Mammary epithelial cell (primary cell): ENCODE measurements around the gene RNF166.

DNA sequence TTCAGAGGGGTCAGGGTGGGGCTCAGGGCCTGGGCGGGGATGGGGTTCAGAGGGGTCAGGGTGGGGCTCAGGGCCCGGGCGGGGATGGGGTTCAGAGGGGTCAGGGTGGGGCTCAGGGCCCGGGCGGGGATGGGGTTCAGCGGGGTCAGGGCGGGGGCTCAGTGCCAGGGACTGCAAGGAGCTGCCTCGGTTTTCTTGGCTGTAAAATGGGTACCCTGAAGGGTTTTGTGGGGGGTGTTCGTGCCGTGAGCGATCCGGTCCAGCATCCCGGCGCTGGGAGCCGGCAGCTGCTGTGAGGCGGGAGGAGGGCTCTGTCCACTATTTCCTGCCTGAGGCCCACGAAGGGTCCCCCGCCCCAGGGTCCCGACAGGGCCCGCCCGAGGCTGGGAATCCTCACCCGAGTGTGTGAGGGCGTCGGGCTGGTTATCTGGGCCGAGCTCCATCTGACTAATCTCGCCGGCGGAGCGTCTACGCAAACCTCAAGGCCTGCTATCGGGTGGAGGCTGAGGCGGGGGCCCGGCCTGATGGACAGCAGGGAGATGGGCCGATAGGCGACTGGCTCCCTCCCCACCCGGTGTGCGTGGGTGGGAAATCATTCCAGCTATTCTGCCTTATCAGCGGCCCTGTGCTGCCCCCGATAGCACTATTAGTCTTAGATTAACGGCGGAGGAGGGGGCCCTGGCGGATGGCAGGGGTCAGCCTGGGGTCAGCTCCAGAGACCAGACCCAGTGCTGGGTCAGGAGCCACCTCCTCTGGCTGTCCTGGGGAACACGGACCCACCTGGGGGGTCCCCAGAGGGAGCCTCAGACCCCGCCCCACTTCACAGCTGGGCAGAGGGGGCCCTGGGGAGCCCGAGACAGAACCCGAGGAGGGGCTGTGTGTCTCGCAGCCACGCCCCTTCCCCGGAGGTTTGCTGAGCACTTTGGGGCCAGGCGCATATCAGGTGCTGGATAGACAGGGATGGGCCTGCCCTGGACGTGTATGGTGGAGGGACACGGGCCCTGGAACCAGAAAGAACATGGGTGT lies 44.6 kb downstream of the ZFPM1 start:
- CAGE, long polyA plus RNA, result no peak
- RRBS, result 93% methylated on average over 10 of the region's 52 CpGs

DNA sequence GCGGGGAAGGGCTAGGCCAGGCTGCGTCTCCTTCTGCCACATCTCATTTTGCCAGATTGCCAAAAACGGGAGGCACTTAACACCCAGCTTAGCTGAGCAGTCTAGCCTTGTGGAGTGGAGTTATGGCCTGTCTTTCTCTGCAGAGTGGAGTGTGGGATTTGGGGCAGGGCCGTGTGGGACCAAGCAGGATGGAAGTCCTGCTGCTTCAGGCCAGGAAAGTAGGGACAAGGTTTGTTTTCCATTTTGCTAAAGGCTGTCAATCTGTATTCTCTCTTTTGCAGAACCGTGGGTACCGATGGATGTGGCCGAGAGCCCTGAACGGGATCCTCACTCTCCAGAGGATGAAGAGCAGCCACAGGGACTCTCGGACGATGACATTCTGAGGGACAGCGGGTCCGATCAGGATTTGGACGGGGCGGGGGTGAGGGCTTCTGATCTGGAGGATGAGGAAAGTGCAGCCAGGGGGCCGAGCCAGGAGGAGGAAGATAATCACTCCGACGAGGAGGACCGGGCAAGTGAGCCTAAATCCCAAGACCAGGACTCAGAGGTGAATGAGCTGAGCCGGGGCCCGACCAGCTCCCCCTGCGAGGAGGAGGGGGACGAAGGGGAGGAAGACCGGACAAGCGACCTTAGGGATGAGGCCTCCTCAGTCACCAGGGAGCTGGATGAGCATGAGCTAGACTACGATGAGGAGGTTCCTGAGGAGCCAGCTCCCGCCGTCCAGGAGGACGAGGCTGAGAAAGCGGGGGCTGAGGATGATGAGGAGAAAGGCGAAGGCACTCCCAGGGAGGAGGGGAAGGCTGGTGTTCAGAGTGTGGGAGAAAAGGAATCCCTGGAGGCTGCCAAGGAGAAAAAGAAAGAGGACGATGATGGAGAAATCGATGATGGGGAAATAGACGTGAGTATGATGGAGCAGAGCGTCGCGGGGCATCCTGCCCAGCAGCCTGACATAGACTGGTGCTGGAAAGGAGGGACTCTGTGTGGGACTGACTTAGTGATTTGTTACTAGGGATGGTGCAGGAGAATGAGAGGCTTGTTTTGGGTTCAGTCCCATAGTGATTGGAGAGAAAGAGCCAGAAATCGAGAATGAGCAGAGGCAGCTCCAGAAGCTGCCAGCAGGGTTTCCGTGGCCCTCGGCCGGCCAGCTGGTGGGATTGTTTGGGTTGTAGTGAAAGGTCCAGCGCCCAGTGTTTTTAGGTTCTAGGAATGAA lies 7.0 kb downstream of the ZC3H18 start:
- CAGE, long polyA plus RNA, result no peak
- RRBS, result 89% methylated on average over 4 of the region's 41 CpGs

- CAGE, long polyA plus RNA, result no peak
- RRBS, result no CpG with 5 or more reads among the region's 10 CpGs
Observed at GRCh38 chr16:88599020-88599651, 28.9 kb downstream of the ZC3H18 start.

- CAGE, long polyA plus RNA, result no peak
- RRBS, result no CpG with 5 or more reads among the region's 16 CpGs
Observed at GRCh38 chr16:88641924-88642582, 3.7 kb downstream of the IL17C start.

GRCh38 chr16:88662180-88662682 lies 660 bp downstream of the MVD start:
- CAGE, long polyA plus RNA, result no peak
- RRBS, result 3% methylated on average over 7 of the region's 30 CpGs

DNA sequence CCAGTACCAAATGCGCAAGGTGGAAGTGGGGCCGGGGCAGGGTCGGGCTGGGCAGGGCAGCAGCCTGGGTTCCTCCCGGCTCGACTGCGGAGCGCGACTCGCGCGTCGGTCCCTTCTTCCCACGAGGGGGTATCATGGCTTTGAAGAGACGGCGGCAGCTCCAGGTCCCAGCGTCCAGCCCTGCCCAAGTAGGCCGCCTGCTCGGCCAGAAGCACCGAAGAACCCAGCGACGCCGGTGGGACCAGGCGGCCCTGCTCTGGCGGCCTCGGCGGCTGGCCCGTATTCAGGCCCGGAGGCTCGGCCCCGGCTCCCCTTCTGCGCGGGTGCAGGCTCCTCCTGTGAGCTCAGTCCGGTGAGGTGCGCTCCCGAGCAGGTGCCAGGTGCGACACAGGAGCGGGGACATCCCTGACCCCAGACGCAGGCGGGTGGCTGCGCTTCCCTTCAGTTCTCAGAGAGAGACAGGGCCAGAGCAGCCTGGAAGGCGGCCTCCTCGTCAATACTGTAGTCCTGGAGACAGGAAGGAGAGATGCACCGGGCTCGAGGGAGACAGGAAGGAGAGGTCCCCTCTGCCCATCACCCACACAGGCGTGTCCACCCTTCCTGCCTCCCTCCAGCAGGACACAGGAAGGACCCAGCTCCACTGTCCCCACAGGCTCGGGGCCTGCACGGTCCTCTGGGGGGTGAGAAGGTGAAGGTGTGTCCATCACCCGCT lies 8.9 kb downstream of the RNF166 start:
- CAGE, long polyA plus RNA, result no peak
- RRBS, result 98% methylated on average over 14 of the region's 48 CpGs

GRCh38 chr16:88702241-88702920 lies 3.8 kb downstream of the RNF166 start:
- CAGE, long polyA plus RNA, result no peak
- RRBS, result no CpG with 5 or more reads among the region's 14 CpGs

DNA sequence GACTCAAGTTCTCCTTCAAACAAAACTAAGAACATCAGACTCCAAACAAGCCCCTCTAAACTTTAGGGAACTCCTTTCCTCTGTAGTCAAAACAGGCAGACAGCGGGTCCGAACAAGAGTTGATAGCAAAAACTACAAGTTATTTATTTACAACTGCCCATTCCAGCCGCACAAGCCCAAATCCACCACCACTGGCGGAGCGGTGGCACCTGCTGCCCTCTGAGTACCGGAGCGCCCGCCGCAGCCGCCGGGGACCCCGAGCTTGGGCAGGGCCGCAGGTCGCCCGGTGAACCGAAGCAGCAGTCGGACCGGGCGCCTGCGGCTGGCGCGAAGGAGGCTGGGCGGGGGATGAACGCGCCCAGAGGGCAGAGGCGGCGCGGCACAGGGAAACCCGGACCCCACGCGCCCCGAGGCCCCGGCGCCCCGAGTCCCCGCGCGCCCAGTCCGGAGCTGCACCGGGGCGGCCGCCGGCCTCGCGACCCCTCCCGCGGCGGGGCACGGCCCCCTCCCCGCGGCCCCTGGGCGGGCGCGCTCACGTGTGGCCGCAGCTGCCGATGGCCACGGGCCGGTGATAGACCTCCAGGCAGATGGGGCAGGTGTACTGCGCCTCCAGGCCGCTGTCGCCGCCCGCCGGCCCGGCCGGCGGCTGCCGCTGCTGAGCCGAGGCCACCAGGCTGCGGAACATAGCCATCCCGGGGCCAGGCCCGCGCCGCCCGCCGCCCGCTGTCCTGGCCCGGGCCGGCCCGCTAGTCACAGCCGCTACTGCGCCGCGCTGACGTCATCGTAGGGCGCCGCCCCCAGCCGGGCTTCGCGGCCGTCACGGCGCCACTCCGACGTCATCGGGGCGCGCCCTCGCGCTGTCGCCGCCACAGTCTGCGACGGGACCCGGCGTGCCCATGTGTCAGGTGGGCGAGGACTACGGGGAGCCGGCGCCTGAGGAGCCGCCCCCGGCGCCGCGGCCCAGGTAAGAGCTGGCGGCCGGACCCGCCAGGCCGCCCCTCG lies at the start of gene RNF166:
RNF166 (minus strand) TSS at position 774 of the 1,002 bp plus-strand sequence.
- CAGE, long polyA plus RNA, result no peak
- RRBS, result 1% methylated on average over 67 of the region's 122 CpGs

DNA sequence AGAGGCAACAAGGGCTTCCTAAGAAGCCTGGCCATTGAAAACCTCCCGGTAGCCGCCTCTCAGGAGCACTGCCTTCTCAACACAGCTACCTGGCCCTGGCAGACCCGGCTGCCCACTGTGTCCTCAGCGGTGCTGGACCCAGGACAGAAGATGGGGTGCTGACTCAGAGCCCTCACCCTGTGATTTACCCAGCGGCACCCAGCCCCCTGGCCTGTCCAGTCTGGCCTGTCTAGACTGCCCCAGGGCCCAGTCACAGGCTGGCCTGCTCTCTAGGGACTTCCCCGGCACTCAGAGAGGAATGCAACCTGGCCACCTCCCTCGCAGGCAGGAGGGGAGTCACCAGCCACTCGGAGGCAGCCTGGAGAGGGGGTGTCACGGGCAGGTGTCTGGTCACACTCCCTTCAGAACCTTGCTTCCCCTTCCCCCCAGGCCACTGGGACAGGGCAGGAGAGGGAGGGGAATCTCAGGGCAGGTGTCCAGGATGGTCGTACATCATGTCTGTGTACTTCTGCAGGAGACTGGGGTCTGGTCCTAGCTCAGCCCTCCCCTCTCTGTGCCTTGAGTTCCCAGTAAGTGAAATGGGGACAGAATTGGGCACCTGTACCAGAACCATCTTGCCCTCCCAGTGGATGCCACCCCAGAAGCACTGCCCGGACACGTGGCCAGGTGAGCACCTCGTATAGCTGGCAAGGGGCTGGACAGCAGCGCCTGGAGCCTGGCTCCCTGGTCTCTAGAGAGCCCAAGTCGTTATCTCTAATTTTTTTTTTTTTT lies 19.9 kb downstream of the PIEZO1 start:
- CAGE, long polyA plus RNA, result no peak
- RRBS, result 29% methylated on average over 3 of the region's 15 CpGs

DNA sequence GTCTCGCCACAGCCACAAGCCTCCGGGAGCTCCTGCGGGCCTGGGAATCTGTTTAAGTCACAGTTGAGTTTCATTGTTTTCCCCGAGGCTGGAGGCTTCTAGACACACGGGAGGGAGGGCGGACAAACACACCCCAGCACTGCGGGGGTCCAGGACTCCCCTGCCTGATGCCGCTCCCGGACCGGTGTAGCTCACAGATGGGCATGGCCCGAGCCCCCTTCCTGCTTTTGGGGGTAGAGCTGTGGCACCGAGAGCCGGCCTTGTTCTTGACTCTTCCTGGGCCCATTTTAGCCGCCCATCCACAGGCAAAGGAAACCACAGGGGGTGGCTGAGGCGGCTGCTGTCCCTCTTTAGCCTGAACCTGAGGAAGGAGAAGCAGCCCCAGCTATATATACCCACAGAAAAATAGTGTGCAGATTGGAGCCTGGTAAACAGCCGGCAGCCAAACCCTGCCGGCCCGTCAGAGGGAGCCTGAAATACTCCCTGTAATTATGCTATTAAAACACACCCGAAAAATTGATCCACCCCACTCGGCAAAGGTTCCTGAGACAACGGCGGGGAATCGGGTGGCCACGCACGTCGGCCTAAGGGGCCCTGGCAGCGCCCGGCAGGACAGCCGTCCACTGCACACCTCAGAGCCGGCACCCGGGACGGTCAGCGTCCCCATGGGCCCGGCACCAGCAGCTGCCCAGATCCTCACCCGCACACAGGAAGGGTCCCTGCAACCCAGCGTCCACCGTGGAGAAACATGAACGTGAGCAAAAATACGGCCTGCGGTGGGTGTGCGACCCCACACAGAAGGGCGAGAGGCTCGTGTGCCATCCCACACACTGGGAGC lies 6.8 kb downstream of the PIEZO1 start:
- CAGE, long polyA plus RNA, result no peak
- RRBS, result 93% methylated on average over 6 of the region's 43 CpGs

DNA sequence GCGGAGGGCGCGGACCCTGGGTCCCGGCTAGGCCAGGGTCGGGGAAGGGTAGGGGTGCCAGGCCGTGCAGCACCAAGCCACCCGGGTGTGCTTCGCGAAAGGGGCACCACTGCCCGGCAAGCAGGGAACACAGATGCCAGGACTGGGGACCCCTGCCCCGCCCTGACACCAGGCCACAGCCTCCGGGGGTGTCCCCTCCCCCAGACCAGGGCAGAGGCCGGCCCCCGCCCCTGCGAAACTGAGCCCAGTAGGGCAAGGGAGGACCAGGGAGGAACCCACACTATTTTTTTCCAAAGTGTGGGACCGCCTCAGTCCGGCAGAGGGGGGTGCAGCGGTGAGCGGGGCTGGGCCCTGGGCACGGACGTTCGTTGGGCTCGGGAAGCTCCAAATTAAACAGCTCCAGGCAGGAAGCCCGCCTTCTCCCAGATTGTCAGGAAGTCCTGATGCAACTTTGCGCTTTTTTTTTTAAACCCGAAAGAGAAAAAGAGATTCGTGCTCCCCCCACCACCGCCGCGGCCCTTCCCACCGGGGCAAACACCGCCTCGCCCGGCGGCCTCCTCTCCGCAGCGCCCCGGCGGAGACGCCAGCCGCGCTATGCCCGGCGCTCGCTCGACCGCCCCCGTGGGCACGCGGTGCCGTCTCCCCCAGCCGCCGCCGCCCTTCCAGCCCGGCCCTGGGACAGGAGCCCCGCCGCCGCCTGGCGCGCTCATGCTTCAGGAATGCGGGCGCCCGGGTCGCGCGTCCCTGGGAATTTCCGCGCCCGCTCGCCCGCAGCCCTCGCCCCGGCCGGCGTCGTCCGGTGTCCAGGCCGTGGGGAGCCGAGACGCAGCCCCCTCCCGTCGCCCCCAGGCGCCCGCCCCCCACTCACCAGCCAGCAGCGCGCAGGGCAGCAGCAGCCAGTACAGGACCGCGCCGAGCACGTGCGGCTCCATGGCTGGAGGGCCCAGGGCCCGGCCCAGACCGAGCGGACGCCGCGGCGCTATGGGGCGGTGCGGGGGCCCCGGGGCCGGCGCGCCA lies 679 bp downstream of the PIEZO1 start:
- CAGE, long polyA plus RNA, result no peak
- RRBS, result 2% methylated on average over 56 of the region's 104 CpGs

GRCh38 chr16:88790300-88790940 lies 5.4 kb upstream of the PIEZO1 start:
- CAGE, long polyA plus RNA, result no peak
- RRBS, result no CpG with 5 or more reads among the region's 18 CpGs

DNA sequence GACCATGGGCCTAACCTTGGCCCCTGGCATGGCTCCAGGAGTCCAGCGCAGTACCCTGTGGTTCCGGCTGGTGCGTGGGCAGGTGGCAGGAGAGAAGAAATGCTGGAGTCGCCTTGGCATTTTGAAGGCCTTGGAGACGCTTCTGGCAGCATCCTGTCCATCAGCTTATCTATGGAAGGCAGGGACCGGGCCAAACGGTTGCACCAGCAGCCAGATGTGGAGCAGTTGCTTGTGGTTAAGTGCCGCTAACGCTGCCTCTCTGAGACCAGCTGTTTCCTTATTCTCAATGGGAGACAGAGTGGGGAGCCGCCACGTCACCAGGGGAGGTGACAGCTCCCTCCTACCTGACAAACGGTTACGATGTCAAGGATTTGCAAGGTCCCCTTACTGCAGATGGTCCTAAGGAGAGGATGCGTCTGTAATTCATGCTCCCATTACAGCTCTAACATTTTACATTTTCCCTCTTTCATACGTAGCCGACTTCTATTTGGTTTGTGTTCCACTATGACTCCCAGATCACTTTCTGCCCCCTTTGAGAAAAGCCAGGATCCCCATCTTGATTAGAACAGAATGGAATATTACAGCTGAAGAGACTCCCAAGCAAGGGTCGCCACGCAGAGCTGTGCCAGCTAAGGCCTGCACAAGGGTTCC lies 3.6 kb upstream of the CDT1 start:
- CAGE, long polyA plus RNA, result no peak
- RRBS, result no CpG with 5 or more reads among the region's 18 CpGs

GRCh38 chr16:88842920-88843522 lies 13.7 kb downstream of the GALNS start:
- CAGE, long polyA plus RNA, result no peak
- RRBS, result no CpG with 5 or more reads among the region's 36 CpGs

- CAGE, long polyA plus RNA, result no peak
- RRBS, result 7% methylated on average over 4 of the region's 57 CpGs
Observed at GRCh38 chr16:88881124-88881972, 14.9 kb upstream of the PABPN1L start.

DNA sequence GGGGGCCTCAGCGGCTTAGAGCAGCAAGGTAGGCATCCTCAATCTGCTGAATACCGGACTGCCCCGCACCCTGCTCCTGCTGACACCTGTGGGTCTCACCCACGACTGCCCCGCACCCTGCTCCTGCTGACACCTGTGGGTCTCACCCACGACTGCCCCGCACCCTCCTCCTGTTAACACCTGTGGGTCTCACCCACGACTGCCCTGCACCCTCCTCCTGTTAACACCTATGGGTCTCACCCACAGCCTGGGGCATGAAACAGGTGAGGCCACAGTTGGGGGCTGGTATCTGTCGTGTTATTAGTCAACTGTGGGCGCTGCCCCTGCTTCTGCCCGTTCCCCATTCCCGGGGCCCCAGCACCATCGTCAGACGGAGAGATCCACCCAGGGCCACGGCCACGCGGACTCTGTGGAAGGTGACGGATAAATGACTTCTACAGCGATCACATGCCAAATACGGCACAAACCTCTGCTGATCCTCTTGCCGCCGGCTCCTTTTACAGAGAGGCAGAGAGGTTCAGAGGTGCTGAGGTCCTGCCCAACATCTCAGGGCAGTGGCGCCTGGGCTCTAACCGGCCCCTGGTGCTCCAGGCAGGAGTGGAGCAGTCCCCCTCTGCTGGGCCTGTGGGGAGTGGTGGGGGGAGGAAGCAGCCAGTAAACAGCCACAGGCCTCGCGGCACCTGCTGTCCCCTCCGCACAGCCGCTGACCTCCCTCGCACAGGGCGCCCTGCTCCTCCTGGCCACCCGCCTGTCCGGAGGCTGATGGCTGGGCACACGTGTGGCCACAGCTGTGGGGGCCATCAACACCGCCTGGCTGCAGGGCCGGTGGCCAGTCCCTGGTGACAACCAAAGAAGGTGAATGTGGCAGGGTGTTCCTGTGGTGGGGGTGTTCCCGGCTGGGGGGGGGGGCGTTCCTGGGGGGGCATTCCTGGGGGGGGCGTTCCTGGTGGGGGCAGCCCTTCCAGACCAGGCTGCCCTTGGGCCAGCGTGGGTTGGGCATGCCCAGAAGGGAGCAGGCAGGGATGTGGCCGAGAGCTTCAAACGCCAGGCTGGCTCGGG lies 36.6 kb upstream of the PABPN1L start:
- CAGE, long polyA plus RNA, result no peak
- RRBS, result 23% methylated on average over 8 of the region's 42 CpGs

GRCh38 chr16:88925004-88925939 lies 51.7 kb downstream of the CBFA2T3 start:
- CAGE, long polyA plus RNA, result no peak
- RRBS, result 27% methylated on average over 22 of the region's 41 CpGs

DNA sequence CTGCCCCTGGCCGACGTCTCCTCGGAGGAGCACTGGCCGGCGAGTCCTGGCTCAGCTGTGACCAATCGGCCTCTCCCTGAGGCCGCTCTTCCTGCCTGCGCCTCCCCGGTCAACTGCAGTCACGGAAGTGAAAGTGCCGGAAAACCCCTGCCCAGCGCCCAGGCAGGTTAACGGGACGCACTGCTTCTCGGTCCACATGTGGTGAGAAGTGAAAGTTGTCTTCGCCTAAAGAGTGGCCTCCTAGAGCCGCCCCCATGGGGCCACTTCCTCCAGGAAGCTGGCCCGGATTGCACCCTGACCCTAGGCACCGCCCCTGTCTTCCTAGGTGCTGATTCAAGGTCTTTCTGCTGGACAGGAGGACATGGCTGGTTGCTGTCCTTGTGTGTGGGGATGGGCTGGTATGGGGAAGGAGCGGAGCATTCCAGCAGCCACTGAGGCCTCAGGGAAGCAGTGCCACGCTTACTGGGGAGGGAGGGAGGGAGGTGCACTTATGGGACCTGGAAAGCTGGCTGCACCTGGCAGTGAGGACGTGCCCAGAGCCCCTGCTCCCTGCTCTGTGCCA lies 5.2 kb downstream of the CBFA2T3 start:
- CAGE, long polyA plus RNA, result no peak
- RRBS, result 90% methylated on average over 6 of the region's 22 CpGs

GRCh38 chr16:88983600-88984944 lies 7.1 kb upstream of the CBFA2T3 start:
- CAGE, long polyA plus RNA, result no peak
- RRBS, result 85% methylated on average over 9 of the region's 53 CpGs

- CAGE, long polyA plus RNA, result no peak
- RRBS, result 2% methylated on average over 6 of the region's 41 CpGs
Observed at GRCh38 chr16:89052273-89052847, 41.3 kb upstream of the ACSF3 start.